Measurements from ENCODE around the genes CAPN7 and COLQ.

DNA sequence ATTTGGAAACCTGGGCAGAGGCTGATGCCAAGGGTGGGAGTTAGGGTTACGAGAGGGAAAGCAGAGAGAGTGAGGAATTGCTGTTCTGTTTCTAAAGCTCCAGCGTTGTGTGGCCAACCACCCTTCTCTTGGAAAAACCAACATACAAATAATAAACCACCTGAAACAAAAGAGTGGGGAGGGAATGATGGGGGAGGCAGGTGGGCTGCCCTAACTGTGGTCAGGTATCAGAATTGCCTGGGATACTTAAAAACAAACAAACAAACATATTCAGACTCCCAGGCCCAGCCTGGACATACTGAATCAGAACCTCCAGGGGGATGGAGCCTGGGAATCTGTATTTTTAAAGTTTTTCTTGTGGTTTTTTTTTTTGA, 4.3 kb downstream of the SLC6A6 start:
- RRBS, 2 experiments = no CpG with 5 or more reads among the region's 2 CpGs

- RRBS, 2 experiments = no CpG with 5 or more reads among the region's 16 CpGs
Measured at GRCh38 chr3:14424634-14425130, 22.3 kb downstream of the SLC6A6 start.

DNA sequence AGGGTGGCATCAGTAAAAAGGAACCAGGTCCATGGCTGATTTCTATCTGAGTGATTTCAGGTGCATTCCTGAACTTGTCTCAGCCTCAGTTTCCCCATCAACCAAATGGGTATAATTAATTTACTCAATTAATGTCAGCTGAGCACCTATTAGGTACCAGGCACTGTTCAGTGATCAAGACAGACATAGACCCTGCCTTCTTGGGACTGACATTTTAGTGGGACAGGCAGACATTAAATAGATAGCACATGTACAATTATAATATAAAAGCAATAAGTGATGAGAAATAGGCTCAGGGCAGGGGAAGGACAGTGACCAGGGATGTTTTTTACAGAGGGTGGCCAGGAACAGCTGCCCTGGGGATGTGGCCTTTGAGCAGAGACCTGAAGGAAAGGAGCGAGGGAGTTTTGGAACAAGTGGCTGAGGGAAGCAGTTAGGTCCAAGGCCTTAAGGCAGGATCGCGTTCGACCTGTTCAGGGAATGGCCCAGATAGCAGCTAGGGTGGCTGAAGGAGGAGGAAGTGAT, 51.1 kb downstream of the SLC6A6 start:
- RRBS, 2 experiments = no CpG with 5 or more reads among the region's 4 CpGs

DNA sequence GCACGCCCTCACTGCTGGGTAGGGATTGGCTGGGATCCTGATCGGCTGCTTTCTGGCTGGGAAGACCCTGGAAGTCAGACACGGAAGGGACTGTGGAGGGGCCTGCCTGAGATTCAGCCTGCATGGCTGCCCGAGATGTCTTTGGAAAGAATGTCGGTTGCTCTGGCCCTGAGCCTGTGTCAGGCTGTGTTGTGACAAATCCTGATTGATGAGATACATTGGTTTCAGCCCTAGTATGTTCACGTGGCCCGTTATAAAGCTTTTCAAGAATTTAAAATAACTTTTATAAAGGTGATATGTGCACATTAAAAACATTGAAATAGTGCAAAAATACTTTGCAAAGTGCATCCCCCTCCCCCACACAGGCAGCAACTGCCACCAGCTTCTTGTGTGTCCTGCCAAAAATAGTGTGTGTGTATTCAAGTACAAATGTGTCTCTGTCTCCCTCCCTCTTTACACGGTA, 52.0 kb downstream of the SLC6A6 start:
- RRBS, 2 experiments = no CpG with 5 or more reads among the region's 8 CpGs

- RRBS, 2 experiments = no CpG with 5 or more reads among the region's 11 CpGs
Measured at GRCh38 chr3:14464860-14465443, 62.5 kb downstream of the SLC6A6 start.

GRCh38 chr3:14486263-14486722, 53.8 kb downstream of the GRIP2 start:
- RRBS, 2 experiments = no CpG with 5 or more reads among the region's 7 CpGs

GRCh38 chr3:14522862-14523707, 17.1 kb downstream of the GRIP2 start:
- RRBS, 2 experiments = no CpG with 5 or more reads among the region's 15 CpGs

GRCh38 chr3:15003605-15004030, 56.2 kb downstream of the NR2C2 start:
- RRBS, 2 experiments = no CpG with 5 or more reads among the region's 7 CpGs

DNA sequence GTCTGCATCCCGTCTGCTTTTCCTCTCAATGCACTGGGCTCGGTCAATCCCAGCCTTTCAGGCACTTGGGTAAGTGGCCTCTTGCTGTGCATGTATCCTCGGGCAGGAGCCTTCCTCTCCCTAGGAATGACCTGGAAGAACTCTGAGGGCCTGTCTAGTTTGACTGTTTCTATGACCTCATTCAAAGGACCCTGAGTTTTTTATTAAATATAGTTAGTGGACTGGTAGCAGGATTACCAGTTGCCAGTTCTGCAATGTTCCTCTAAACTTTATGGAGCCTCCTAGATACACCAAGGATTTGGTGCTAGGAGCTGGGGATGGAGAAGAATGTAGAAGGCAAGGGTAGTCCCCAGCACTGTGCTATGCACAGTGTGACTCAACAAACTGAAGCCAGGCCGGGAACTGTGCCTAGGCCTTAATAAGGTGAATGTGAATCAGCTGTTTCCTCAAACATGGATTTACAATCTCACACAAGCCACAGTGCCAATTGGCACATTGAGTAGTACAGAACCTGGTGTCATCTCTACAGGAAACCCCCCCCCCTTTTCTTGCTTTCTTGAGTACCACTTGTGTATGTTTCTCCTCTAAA, 32.6 kb downstream of the MRPS25 start:
- RRBS, 2 experiments = no CpG with 5 or more reads among the region's 4 CpGs

DNA sequence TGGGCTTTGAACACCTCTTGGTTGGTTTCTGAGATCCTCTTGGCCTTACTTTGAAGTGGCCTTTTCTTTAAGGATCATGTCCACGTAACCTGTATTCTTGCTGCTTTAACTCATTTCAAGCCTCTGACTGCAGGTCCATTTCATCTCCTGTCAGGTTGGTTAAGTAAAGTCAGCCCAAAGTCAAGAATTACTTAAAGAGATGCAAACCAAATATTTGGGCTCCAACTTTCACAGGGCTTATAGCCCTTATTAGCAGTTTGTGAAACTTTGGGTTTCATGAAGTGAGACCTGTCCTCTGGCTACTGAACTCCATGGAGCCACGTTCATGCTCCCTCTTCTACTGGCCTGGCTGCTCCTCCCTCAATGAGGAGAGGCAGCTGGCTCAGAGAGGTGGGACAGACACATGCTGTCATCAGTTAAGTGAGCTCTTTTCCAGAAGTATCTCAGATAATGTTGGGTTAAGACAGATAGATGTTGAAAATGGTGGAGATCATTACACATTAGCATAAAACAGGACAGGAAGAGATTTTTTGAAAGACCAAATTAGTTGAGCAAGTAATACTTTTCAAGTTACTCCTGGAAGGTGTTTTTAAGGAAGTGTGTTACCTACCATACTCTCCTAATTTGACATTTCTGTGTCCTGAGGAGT, 19.5 kb downstream of the MRPS25 start:
- RRBS, 2 experiments = no CpG with 5 or more reads among the region's 2 CpGs

- RRBS, 2 experiments = no CpG with 5 or more reads among the region's 9 CpGs
Measured at GRCh38 chr3:15052162-15052662, 12.9 kb downstream of the MRPS25 start.

- RRBS, 2 experiments = no CpG with 5 or more reads among the region's 16 CpGs
Measured at GRCh38 chr3:15064278-15064695, 828 bp downstream of the MRPS25 start.

GRCh38 chr3:15186547-15186945, 19.5 kb upstream of the CAPN7 start:
- RRBS, 2 experiments = 21% methylated on average over 2 of the region's 15 CpGs; no CpG with 5 or more reads in 1 of the 2 experiments

DNA sequence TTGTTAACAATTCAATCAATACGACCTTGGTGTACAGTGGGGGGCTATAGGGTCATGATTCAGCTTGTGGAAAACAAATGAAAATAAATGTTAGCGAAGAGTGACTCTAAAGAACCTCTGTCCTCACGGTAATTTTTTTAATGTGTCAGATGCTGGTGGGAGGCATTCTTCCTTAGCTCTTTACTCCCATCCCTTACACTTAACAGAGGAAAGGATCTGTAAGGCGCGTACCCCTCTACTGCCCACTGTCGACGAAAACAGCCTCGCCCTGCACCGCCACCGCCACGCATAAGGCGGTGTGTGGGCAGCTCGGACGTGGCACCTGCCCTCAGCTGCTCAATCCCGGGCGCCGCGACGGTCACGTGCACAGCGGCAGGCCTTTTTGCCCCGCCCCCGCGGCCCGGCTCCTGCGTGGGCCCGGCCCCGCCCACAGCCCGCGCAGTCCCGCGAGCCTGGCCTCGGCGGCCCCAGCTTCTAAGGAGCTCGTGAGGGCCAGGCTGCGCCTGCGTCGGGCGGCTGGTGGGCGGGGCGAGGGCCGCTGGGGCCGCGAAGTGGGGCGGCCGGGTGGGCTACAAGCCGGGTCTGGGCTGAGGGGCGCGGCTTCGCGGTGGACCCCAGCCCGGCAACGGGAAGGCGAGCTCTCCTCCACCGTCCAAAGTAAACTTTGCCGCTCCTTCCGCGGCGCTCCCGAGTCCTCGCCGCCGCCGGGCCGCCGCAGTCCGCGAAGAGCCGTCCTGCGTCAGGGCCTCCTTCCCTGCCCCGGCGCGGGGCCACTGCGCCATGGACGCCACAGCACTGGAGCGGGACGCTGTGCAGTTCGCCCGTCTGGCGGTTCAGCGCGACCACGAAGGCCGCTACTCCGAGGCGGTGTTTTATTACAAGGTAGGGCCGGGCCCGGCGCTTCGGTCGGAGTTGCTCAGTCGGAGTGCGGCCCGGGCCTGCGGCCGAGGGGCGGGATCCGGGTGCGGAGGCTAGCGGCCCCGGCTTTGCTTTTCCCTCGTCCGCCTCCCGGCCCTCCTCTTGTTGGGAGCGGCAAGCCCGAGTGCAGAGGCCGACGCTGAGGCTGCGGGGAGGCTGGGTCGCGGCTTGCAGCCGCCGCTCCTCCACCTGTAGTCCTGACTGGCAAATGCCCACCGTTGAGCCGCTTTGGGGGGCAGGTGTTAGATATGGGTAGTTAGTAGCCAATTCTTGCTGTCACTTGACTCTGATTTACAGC, at the start of gene CAPN7:
Gene CAPN7 (plus strand): TSS at position 531 of the 1,216 bp plus-strand sequence.
- RRBS, 2 experiments = under 1 to 1% methylated on average over 35 to 42 of the region's 115 CpGs

GRCh38 chr3:15218024-15218402, 12.0 kb downstream of the CAPN7 start:
- RRBS, 2 experiments = no CpG with 5 or more reads among the region's 1 CpG

- RRBS, 2 experiments = no CpG with 5 or more reads among the region's 19 CpGs
Measured at GRCh38 chr3:15287271-15288401, 44.8 kb downstream of the SH3BP5 start.

- RRBS, 2 experiments = no CpG with 5 or more reads among the region's 5 CpGs
Measured at GRCh38 chr3:15314876-15315521, 17.4 kb downstream of the SH3BP5 start.

- RRBS, 2 experiments = no CpG with 5 or more reads among the region's 13 CpGs
Measured at GRCh38 chr3:15329169-15330216, 2.9 kb downstream of the SH3BP5 start.

DNA sequence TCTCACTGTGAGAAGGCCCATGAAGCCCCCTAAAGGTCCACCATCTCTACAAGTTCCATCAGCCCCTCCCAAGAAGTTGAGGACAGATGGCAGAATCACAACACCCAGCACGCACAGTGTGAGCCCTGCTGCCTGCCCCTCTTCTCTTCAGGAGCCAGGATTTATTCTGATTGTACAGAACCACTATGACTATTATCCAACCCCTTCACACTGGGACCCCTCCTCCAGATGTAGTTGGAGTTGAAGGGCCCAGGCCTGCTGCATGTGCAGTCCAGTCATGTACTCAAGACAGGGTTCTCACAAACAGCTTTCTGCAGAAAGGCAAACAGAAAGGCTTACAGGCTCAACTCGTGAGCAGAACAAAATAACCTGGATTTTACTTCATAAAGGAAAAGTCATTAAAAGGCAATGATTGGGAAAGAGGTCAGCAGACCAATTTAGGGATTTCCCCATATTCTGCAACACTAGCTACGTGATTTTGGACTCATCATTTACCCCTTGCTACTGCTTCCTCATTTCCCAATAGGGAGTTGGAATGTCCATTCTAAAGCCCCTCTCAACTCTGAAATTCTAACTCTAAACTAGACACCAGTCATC, 18.2 kb downstream of the METTL6 start:
- RRBS, 2 experiments = no CpG with 5 or more reads among the region's 3 CpGs

DNA sequence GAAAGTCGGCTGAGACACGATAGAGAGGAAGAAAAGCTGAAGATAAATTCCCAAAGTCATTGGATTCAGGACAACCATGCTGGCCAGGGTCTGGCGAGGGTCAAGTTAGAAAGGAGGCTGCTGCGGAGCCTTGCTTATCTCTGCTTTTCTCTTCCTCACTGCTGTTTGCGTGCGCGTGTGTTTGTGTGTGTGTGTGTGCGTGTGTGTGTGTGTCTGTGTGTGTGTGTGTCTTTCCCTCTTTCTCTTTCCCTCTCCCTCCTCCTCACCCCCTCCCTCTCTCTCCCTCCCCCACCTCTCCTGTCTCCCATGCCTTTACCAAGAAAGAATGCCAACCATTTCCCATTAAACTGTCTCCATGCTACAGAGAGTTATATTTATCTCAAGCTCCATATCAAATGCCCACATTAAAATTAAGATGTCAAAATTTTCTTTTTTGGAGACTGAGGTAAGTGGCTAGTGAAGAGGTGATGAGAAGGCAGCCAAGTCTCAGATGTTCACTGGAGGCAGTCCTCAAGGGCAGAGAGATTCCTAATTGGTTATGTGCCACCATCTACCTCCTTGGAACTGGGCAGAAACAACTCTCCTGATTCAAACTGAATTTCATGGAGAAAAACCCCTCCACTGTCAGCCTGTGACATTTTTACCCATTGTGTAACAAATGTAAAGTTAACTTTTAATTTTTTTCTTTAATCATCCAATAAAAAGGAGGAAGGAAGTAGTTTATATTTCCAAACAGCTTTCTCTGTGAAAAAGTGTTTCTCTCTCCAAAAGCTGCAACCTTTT, at the start of gene COLQ:
Gene COLQ (minus strand): TSS at position 159 of the 783 bp plus-strand sequence.
- RRBS, 2 experiments = no CpG with 5 or more reads among the region's 8 CpGs

All from NT2/D1 (cell line).